ENCODE data around the gene AMBP.

DNA sequence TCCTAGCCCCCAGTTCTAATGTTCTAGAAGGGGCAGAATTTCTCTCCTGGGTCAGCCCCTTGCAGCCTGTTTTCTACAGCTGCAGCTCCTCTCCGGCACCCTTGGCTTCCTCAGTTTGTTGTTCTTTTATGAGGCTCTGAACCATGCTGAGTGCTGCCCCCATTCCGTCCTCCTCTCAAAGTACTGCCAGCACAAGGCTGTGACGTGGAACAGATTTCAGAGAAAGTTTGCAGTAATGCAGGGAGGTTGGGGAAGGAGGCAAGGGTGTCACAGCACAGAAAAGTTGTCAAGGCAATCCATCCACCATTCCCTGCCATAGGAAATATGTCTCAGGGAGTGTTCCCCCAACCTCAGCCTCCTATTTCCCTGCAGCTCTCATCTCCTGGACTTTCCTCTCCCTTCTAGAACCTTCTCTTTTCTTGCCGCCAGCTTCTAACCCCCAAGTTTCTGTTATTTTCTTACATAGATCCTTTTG, 63.4 kb downstream of the RGS3 start:
- RRBS = no CpG with 5 or more reads among the region's 4 CpGs

- RRBS = no CpG with 5 or more reads among the region's 4 CpGs
These were observed 103.1 kb downstream of the RGS3 start for GRCh38 chr9:113566668-113567065.

- RRBS = no CpG with 5 or more reads among the region's 8 CpGs
These were observed 159.4 kb downstream of the RGS3 start for GRCh38 chr9:113622794-113623510.

- RRBS = no CpG with 5 or more reads among the region's 12 CpGs
These were observed 187.0 kb downstream of the RGS3 start for GRCh38 chr9:113650438-113651059.

DNA sequence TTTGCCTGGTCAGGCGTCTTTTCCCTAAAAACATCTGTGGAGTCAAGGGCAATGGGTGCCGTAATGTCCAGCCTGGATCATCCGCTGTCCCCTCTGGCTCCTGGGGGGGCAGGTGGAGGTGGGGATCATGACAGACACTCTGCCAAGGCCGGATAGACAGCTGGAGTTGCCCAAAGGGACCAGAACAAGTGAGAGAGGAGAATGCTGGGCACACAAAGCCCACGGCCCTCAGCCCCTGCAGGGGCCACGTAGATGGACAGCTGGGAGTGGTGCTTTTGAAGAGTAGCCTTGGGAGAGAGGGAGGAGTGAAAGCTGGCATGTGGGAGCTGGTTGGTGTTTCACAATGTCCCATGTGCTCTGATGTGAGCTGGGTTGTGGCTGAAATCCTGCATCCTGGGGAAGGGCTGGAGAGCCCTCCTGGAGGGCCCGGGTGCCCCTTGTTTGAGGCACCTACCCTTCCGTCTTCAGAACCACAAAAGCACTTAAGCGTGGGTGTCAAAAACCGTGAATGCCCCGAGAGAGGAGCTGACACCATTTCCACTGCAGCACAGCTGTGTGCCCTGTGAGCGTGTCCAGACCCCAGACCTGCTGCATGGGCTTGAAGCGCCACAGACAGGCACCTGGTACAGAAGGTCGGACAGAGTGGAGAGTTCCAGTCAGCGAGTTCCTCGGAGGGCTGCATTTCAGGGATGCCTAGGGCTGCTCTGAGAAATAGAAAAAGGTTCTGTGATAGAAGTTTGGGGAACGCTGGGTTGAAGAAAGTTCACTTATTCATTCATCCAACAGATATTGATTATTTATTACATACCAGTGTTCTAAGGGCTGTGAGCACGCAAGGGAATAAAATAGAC, 199.0 kb upstream of the ZNF618 start:
- RRBS = no CpG with 5 or more reads among the region's 18 CpGs

DNA sequence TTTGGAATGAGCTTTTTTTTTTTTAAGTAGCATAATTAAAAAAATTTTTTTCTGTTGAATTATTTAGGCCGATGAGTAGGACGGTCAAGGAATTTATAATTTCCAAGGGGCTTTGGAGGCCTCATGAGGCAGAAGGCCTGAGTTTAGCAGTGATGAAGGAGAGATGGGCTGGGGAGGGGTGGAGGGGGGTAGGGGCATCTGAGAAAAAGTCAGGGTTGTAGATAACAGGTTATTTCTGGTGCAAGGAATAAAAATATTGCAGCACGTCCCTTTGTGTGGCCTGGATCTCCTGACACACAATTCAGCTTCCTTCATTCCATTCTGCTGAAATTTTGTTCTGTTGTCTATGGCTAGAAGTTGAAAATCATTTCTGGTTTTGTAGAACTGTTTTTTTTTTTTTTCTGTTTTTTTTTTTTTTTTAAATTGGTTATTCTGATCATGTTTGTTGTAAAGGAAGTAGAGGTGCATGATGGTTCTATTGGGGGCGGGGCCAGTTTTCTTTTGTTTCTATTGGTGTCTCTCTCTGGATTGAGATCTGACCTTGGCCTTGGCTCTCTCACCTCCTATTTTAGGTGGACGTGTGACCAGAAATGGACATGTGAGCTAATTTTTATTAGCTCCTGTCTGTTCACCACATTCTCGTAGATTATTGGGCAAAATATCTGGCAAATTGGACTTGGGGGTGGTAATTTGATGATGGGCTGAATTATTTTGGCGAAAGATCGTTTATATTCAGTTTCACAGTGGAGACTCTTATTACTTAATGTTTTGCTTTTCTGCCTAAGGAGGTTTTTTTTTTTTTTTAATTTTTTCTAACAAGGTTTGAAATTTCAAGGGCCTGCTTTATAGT, 3.1 kb downstream of the ZNF618 start:
- RRBS = no CpG with 5 or more reads among the region's 8 CpGs

DNA sequence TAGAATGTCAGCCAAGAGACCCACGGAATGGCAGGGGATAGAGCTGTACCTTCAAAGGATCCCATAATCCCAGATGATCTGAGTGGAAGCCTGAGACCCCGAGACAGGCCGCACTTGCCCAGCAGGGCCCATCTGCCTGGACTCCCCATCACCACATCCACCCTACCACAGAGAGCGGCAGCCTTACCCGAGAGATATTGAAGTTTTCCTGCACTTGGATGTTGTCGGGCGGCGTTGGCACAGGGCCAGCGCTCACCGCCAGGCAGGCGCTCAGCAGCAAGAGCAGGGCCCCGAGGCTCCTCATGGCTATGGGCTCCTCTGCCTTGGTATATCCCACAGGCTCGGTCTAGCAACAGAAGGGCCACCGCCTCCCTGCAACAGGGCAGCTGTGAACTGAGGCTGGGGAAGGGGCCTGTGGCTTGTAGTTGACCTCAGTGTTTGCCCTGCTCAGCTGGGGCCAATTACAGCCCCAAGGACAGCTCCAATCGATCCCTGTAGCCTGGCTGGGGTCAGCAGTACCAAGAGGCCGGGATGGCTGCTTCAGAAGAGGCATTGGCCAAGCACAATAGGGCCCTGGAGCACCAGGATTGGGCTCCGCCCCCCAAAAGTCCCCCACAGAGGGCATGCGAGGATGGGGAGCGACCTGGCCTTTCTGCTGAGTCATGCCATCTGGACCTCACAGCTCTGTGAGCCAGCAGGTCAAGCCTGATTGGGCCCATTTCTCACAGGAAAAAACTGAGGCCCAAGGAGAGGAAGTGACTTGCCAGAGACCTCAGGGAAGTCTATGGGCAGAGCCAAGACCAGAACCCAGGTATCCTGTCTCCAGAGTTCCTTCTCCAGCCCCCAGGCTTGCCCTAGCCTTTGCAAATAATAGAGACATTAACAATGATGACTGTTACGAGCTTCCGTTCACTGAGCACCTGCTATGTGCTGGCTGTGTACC, at the start of gene AMBP:
Gene AMBP (minus strand): TSS at position 395 of the 943 bp plus-strand sequence.
- RRBS = no CpG with 5 or more reads among the region's 21 CpGs

- RRBS = 71% methylated on average over 22 of the region's 97 CpGs
These were observed 703 bp downstream of the KIF12 start for GRCh38 chr9:114097993-114099184.

DNA sequence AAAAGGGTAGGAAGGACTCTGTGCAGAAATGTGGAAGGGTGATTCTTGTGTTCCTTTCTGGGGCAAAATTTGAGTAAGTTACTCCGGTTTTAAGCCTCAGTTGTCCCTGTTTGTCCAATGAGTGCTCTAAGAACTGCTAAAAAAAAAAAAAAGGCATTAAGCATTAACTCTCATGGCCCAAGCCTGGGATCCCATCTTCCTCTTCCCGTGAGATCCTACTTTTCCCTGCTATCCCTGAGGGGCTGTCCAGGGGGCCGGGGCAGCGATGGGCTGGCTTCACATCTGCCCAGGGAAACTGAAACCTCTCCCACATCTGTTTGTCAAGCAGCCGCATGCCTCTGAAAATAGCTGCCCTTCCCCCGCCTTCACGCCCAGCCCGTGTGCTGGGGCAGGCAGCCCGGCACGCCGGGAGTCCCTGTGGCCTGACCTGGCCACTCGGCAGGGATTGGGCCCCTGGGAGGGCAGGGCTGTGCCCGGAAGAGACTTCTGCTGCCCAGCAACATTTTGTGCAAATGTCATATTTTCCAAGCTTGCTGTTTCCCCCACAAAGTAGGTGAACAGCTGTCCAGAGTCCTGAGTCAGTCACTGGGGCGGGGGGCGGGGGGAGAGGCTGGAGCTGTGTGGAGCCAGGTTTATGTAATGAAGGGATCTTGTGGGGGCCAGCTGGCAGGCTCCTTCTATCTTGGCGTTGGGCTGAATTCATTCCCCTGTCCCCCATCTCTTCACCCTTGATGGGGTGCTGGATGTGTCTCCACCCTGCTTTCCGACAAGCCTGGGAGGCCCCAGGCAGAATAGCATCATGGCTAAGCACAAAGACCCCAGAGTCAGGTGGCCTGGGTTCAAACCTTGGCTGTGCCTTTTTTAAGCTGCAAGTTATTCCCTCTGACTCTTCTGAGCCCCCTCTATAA, 8.2 kb downstream of the COL27A1 start:
- RRBS = 14% methylated on average over 3 of the region's 17 CpGs

DNA sequence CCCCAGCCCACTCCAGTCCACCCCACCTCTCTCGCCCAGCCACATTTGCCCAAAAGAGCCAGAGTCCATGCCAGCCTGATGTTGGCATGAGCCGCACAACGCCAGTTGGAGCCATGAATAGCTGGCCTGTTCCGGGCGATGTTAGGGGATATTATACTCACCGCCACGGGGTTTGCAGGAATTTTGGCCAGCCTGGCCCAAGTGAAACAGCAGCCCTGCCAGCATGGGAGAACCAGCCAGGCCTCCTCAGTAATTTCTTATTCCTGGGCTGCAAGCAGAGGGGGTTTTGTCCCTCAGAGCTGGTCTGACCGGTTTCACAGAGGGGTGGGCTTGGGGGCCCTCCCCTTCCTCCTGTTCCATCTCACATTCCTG, 49.9 kb downstream of the COL27A1 start:
- RRBS = no CpG with 5 or more reads among the region's 8 CpGs

DNA sequence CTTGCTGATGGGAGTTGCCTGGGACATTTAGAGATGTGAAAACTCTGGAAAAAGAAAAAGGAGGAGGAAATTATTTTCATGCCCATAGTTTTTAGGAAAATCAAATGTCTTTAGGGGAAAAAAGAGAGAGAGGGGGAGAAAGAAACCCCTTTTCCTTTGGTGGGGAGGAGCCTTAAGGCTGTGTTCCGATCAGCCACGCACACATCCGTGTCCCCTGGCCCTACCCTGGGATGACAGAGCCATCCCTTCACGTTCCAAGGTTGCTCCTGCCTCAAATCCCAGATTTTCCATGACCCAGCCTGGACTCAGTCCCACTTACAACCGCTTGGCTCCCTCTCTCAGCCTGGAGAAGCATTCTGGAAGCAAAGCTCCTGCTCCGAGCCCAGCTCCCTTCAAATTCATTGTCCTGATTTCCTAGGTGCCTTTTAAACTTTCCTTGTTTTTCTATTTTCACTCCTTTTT, 78.4 kb downstream of the COL27A1 start:
- RRBS = no CpG with 5 or more reads among the region's 6 CpGs

GRCh38 chr9:114318997-114319590, 3.8 kb upstream of the ORM1 start:
- RRBS = no CpG with 5 or more reads among the region's 3 CpGs

DNA sequence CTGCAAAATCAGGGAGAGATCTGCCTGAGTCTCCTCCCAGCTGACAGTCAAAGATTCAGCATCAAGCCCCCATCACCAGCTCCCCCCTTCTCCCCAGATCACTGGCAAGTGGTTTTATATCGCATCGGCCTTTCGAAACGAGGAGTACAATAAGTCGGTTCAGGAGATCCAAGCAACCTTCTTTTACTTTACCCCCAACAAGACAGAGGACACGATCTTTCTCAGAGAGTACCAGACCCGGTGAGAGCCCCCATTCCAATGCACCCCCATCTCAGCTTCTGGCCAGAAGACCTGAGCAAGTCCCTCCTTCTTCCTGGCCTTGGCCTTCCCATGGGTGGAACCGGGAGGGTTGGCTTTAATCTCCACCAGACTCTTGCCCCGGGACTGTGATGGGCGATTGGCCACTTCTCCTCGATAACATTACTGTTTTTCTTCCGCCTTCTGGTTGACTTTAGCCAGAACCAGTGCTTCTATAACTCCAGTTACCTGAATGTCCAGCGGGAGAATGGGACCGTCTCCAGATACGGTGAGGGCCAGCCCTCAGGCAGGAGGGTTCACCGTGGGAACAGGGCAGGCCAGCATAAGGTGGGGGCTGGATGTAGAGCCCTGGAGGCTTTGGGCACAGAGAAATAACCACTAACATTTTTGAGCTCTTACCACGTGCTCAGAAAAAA, 805 bp downstream of the ORM2 start:
- RRBS = 0% methylated on average over 1 of the region's 17 CpGs

DNA sequence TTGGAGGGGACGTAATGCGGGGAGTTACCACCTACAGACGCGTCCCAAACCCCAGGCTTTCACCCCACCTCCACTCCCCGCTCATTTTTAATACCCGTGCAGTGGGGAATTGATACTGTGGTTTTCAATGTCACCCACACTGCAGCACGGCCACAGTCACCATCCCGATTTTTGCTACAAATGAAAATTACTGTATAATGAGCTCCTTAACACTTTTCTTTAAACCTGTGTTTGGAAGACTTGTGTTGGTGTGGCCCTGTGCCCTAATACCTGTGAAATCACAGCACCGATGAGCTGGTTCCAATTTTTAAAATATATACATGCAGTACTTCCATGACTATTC, 2.5 kb downstream of the ORM2 start:
- RRBS = no CpG with 5 or more reads among the region's 9 CpGs

- RRBS = no CpG with 5 or more reads among the region's 10 CpGs
These were observed 4.7 kb downstream of the ORM2 start for GRCh38 chr9:114334347-114334851.

- RRBS = no CpG with 5 or more reads among the region's 5 CpGs
These were observed 5.6 kb downstream of the ORM2 start for GRCh38 chr9:114335214-114335661.

DNA sequence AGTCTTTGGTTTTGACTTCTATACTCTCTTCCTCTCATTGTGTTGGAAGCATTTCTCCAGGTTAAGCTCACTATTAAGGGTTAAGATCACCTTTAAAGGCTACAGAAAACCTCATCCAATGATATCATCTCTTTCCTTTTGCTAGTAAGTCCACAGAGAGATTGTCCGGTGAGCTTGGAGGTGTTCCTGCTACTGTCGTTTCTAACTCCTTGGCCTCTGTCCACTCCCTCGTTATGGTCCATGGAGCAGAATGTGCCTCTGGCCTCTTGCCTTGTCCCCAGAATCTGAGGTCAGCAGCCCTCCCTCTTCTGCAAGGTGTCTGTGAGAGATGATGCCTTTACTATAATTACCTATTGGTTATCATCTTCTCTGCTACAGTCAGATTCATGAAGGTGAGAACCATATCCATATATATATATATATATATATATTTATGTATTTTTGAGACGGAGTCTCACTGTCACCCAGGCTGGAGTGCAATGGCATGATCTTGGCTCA, 15.0 kb downstream of the ORM2 start:
- RRBS = no CpG with 5 or more reads among the region's 4 CpGs

- RRBS = 90% methylated on average over 2 of the region's 14 CpGs
These were observed 17.7 kb downstream of the AKNA start for GRCh38 chr9:114369880-114370738.

GRCh38 chr9:114484701-114485450, 20.4 kb downstream of the WHRN start:
- RRBS = no CpG with 5 or more reads among the region's 9 CpGs

GRCh38 chr9:114600895-114601484, 10.1 kb upstream of the TMEM268 start:
- RRBS = no CpG with 5 or more reads among the region's 9 CpGs